Karpas-422 (cell line): ENCODE measurements around the genes MAMDC4, MAN1B1 and GRIN1.

- PRO-cap: no peak
- RAMPAGE, long total RNA: no peak
Observed at GRCh38 chr9:136672393-136672789, 9.7 kb downstream of the EGFL7 start.

- PRO-cap: no peak
- RAMPAGE, long total RNA: no peak
Observed at GRCh38 chr9:136688353-136688545, 992 bp upstream of the AGPAT2 start.

GRCh38 chr9:136720516-136721636 is 8.5 kb downstream of the DIPK1B start:
- PRO-cap: no peak
- RAMPAGE, long total RNA: no peak

DNA sequence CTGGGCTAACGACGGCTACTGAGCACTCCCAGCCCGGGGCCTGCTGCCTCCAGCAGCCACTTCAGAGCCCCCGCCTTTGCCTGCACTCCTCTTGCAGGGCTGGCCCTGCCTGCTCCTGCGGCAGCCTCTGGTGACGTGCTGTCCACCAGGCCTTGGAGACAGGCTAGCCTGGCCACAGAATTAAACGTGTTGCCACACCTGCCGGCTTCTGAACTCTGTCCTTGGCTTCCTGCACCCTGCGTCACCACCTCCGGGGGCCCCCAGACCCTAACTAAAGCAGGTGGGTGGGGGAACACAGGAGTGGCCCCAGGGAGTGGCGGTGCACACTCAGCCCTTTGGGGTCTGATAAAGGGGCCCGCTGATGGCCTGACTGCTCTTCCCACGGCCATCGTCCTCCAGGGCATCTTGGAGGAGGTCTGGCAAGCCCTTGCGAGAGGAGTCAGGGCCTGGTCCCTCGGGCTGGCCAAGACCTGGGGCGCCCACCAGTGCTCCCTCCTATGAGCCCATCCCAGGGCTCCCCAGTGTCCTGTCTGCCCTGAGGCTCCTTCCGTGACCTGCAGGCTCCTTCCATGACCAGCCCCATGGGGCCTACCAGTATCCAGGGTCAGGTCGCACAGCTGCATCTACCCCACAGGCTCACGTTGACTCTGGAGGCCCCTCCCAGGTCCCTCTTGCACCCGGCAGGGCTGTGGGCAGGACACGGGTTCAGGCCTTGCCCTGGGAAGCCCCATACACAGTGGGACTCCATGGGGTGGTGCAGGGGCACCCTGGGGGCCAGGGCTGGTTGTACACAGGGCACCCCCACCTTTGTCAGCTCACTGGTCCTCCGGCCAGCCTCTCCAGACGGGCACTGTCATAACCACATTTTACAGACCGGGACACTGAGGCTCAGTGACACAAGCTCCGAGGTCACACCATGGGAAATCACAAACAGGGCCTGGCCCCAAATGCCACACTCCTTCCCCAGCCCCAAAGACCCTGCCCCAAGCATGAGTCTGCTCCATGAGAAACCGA is 1.0 kb upstream of the MAMDC4 start:
- PRO-cap: no peak
- RAMPAGE, long total RNA: no peak

DNA sequence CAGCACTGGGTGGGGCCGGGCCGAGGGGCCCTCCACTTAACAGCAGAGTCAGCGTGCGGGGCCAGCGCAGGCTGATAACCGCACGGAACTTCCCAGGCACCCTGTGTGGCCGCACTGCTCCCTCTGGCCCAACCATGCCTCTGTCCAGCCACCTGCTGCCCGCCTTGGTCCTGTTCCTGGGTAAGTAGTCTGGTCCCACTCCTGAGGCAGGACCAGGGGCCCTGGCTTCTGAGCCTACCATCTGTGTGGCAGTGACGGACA is at the start of gene MAMDC4:
MAMDC4 (plus strand) TSS at position 64 of the 261 bp plus-strand sequence.
- PRO-cap: no peak
- RAMPAGE, long total RNA: no peak

- PRO-cap: no peak
- RAMPAGE, long total RNA: no peak
Observed at GRCh38 chr9:136880222-136880664, 6.1 kb upstream of the TRAF2 start.

DNA sequence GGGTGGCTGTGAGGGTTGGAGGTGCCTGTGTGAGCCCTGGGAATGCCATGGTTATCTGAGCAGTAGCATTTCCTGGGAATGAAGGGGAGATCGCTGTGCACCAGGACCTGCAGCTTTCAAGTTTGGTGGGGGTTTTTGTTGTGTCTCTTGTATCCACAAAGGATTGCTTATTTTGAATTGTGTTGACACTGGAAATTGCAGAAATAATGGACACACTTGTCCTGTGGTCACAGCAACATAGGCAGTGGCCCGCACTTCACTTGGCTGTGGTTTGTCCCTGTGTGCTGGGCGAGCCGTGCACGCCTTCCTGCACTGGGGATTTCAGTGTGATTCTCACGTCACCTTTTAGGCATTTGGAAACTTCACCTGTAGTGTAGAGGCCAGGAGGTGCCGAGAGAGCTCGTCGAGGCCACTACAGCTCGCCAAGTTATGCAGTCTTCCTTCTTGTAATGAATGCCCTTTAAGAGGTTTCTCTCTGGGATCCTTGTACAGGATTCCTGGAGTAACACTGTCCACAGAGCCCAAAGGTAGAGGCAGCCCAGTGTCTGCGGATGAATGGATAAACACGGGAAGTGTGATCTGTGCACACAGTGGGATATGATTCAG is 14.6 kb downstream of the TRAF2 start:
- PRO-cap: no peak
- RAMPAGE, long total RNA: no peak

GRCh38 chr9:136925544-136925892 is 19.0 kb downstream of the FBXW5 start:
- PRO-cap: no peak
- RAMPAGE, long total RNA: no peak

DNA sequence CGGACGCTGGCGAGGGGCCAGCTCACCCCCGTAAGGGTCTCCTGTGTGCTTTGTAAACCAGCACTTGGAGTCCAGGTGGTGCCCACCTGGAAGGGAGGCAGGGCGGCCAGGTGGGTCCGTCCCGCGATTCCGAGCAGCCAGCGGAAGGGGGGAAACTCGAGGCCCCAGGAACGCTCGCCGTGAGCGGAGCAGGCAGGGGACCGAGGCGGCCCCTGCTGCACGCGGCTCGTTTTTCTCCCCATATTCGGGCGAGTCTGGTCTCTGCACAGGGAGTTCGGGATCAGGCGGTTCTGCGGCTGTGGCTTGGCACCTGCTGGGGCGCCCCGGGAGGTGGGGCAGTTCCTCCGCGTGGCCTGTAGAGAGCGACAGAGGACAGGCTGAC is 585 bp upstream of the ABCA2 start:
- PRO-cap: no peak
- RAMPAGE, long total RNA: no peak

DNA sequence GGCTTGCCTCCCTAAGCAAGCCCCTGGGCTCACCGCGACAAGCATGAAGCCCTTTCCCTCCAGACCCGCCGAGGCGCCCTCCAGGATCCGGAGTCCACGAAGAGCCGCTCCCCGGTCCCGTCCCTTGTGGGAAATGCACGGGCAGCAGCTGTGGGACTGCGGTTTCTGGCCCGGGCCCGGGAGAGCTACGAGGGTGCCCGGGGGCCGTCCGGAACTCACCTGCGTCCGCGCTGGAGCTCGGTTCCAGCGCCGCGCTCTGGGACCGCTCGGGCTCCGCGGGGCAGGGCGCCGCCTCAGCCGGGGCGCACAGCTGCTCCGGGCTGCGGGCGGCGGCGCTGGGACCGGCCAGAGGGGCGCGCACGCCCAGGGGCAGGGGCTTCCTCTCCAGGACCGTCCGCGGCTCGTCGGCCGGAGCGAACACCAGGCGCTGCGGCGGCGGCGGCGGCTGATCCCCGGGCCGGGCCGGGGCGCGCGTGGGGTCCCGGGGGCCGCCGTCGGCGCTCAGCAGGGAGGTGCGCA is 627 bp downstream of the SAPCD2 start:
- PRO-cap: no peak
- RAMPAGE, long total RNA: no peak

DNA sequence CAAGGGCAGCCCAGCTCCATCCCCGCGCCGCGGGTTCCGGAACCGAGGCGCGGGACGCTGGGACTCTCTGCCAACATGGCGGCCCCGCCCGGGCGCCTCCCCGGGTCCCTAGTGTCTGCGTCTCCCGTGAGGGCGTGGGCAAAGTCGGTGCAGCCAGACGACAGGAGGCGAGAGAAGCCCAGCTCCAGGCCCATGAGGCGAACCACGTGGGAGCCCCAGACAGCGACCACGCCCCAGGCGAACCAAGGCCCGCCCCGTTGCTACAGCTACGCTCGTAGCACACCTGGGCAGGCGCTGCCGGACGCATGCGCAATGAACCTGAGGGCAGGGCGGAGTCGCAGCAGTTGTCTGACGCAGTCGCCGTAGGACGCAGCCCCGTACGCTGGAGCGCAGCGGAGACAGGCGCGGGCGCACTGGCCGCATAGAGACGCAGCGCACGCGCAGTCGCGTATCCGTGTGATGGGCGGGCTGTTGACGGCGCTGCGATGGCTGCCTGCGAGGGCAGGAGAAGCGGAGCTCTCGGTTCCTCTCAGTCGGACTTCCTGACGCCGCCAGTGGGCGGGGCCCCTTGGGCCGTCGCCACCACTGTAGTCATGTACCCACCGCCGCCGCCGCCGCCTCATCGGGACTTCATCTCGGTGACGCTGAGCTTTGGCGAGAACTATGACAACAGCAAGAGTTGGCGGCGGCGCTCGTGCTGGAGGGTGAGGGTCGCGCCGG is at the start of gene MAN1B1:
MAN1B1 (plus strand) TSS at position 471 of the 720 bp plus-strand sequence.
- PRO-cap: bidirectional peak, plus-strand start at position 471 of the sequence, minus-strand start at position 117 of the sequence
- RAMPAGE, long total RNA: no peak

DNA sequence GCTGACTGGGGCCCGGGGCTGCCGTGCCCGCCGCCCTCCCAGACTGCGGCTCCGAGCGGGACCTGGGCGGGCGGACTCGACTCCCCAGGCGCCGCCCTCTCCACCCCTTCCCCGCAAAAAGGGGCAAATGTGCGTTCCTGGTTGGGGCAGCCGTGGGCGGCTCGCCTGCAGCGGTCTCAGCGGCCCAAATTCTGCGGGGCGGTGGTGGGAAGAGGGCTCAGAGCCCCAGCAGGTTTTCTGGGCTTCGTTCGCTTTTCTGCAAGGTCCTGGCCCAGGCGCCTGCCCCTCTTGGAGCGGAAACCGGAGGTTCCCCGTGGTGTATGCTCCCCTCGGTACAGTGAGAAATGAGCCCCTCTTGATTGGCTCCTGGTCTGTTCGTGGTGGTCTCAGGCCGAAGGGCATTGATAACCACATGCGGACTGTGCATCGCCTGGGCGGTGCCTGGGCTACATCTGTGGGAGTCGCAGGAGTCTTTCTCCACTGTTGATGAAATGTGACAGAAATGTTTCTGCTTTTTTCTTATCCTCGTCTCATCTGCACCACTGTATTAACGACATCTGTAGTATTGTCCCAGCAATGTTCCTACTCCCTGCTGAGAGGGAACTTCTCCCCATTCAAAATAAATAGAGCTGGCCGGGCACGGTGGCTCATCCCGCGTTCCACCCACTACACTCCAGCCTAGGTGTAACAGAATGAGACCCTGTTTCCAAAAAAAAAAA is 609 bp downstream of the MAN1B1 start:
- PRO-cap: no peak
- RAMPAGE, long total RNA: no peak

GRCh38 chr9:137115682-137116408 is 1.3 kb upstream of the DPP7 start:
- PRO-cap: no peak
- RAMPAGE, long total RNA: no peak

GRCh38 chr9:137138715-137139331 is at the start of gene GRIN1:
TSS of gene GRIN1 (plus strand) at chr9:137139154.
- PRO-cap: no peak
- RAMPAGE, long total RNA: no peak

- PRO-cap: no peak
- RAMPAGE, long total RNA: no peak
Observed at GRCh38 chr9:137191883-137192865, 3.7 kb downstream of the SSNA1 start.

- PRO-cap: no peak
- RAMPAGE, long total RNA: no peak
Observed at GRCh38 chr9:137234886-137235602, 4.3 kb downstream of the SLC34A3 start.

GRCh38 chr9:137241482-137241853 is 381 bp downstream of the TUBB4B start:
- PRO-cap: no peak
- RAMPAGE, long total RNA: no peak

DNA sequence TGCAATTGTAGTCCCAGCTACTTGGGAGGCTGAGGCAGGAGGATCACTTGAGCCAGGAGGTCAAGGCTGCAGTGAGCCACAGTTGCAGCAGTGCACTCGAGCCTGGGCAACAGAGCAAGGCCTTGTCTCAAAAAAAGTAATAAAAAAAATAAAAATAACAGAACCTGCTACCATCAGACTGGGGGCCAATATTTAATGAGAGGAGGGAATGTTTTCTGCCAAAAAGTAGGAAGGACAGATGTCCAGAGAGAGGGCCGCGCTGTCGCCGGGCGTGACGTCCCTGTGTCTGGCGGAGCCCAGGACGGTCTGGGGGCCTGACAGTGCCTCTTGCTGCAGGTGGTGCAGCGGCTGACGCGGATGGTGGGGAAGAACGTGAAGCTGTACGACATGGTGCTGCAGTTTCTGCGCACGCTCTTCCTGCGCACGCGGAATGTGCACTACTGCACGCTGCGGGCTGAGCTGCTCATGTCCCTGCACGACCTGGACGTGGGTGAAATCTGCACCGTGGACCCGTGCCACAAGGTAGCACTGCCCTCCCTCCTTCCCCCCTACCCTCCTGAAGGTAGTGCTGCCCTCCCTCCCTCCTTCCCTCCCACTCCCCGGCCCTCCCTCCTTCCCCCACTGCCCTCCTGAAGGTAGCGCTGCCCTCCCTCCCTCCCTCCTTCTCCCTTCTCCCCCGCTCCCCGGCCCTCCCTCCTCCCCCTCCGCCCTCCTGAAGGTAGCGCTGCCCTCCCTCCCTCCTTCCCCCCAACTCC is 7.8 kb downstream of the NELFB start:
- PRO-cap: no peak
- RAMPAGE, long total RNA: no peak

GRCh38 chr9:137266066-137266787 is 11.1 kb downstream of the NELFB start:
- PRO-cap: no peak
- RAMPAGE, long total RNA: no peak

DNA sequence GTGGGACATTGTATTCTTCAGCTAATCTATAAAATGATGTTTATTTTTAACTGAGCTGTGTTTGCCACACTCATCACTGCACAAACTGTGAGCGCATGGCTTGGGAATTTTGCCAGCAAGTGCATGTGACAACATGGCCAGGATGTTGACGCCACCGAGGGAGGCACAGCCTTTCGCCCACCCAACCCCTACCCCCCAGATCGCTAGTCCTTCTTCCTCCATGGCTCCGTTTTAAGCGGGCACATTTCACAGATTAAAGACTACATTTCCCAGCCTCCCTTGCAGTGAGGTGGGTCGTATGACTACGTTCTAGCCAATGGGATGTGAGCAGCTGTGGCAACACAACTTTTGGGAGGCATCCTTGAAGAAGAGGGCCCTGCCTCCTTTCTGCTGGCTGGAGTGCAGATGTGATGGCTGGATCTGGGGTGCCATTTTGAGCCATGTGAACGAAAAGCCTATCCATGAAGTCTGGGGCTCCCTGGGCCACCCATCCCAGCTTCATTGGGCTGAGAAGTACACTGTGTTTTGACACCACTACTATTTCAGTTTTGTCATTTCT is 7.9 kb downstream of the NRARP start:
- PRO-cap: no peak
- RAMPAGE, long total RNA: no peak